ENCODE data around the genes SPATA31A3 and ENTREP1.

- PRO-cap, 4 experiments: peak in 3 of 4 experiments; most common plus-strand start chr9:41644047 (in 1); most common minus-strand start chr9:41643886 (in 3)
- RAMPAGE, long total RNA, 2 experiments: no peak in any of the 2 experiments
- RRBS: no CpG with 5 or more reads among the region's 62 CpGs
Observed at GRCh38 chr9:41643389-41644371, 454.6 kb upstream of the ZNG1F start.

GRCh38 chr9:41648395-41648888 lies 459.3 kb upstream of the ZNG1F start:
- PRO-cap, 4 experiments: peak in 1 of 4 experiments; most common plus-strand start chr9:41648819 (in 1)
- RAMPAGE, long total RNA, 2 experiments: no peak in any of the 2 experiments
- RRBS: no CpG with 5 or more reads among the region's 30 CpGs

DNA sequence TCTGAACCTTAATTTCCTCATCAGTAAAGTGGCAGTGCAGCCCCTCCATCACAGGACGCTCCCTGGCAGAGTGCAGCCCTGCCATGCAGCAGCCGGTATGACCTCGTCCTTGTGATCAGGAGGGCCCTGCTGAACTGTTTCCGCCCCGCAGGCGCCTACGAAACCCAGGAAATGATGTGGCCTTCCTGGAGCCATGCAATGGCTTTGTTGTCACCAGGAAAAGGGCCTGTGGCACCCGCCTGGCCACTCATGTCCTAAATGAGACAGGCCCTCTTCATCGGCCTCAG lies 365.2 kb downstream of the SPATA31A7 start:
- PRO-cap, 4 experiments: no peak in any of the 4 experiments
- RAMPAGE, long total RNA, 2 experiments: no peak in any of the 2 experiments
- RRBS: no CpG with 5 or more reads among the region's 9 CpGs

DNA sequence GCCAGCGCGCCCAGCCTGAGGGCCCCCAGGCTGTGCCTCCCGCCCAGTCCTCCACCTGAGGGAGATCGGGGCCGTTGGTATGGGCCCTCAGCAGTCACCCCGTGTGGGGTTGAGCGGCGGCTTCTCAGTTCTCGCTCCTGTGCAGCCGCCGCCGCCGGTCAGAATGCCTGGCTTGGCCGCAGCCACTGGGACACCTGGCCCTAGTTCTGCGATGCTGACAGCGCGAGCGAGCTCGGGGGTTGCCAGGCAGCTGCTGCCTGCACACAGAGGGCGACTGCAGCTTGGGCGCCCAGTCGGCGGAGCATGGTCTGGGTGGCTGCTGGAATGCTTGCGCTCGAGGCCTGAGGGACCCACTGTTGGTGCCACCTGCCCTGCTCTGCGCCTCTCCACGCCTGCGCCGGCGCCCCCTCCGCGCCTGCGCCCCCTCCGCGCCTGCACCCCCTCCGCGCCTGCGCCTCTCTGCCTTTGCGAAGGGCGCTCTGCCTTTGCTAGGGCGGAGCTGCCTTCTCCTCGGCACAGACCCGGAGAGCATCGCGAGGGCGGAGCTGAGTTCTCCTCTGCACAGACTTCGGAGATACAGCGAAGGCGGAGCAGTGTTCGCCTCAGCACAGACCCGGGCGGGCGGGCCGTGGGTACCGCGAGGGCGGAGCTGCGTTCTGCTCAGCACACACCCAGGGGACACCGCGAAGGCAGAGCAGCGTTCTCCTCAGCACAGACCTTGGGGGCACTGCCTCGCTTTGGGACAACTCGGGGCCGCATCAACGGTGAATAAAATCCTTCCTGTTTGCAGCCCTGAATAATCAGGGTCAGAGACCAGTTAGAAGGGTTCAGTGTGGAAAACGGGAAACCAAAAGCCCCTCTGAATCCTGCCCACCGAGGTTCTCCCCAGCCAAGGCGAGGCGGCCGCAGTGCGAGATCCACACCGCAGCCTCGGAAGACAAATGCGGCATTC lies 1648.4 kb downstream of the SPATA31A7 start:
- PRO-cap, 4 experiments: peak in 4 of 4 experiments; most common plus-strand start position 666 of the sequence (in 2); most common minus-strand start position 378 of the sequence (in 3)
- RAMPAGE, long total RNA, 2 experiments: no peak in any of the 2 experiments
- RRBS: 3% methylated on average over 7 of the region's 74 CpGs

- PRO-cap, 4 experiments: peak in 4 of 4 experiments; most common plus-strand start chr9:62898174 (in 4); most common minus-strand start chr9:62897931 (in 1)
- RAMPAGE, long total RNA, 2 experiments: no peak in any of the 2 experiments
- RRBS: no CpG with 5 or more reads among the region's 58 CpGs
Observed at GRCh38 chr9:62897162-62898474, 1707.8 kb downstream of the SPATA31A7 start.

GRCh38 chr9:63813106-63813507 lies 1471.9 kb downstream of the FOXD4L5 start:
- PRO-cap, 4 experiments: no peak in any of the 4 experiments
- RAMPAGE, long total RNA, 2 experiments: no peak in any of the 2 experiments
- RRBS: 36% methylated on average over 8 of the region's 31 CpGs

DNA sequence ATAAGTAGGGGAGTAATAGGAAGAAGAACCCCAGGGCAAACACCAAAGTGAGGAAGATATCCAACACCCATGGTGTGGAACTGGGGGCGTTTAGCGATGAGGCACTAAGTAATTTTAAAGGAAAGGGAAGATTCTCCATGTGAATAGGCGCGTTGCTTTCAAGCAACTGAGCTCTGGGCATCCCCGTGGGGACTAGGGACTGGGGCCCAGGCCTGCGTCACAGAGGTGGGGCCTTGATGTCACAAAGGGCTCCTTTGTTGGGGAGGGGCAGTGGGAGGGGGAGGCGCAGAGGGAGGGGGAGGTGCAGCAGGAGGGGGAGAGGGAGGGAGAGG lies at the start of gene SPATA31A3:
TSS of gene SPATA31A3 (minus strand) at position 168 of the 332 bp plus-strand sequence.
- PRO-cap, 4 experiments: no peak in any of the 4 experiments
- RAMPAGE, long total RNA, 2 experiments: no peak in any of the 2 experiments
- RRBS: no CpG with 5 or more reads among the region's 7 CpGs

DNA sequence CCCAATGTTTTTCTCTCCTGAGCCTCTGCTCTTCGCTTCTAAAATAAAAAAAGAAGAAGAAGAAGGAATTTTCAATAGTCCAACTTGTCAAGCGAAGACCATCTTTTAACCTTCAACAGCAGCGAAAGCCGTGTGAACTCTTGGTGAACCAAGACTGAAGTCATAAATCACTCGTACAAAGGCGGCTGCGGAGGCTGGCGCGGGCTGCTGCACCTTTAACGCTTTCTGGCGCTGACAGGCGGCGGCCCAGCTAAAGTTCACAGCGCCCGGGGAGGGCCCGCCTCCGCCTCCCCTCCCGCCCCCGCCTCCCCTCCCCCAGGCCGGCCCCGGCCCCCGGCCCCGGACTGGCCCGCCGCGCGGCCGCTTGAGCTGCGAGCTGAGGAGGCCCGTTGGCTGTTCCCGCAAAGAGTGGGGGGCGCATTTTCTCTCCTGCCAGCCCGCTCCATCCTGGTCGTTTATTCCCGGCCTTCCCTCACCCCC lies 147.4 kb upstream of the ANKRD20A1 start:
- PRO-cap, 4 experiments: no peak in any of the 4 experiments
- RAMPAGE, long total RNA, 2 experiments: no peak in any of the 2 experiments
- RRBS: no CpG with 5 or more reads among the region's 35 CpGs

- PRO-cap, 4 experiments: no peak in any of the 4 experiments
- RAMPAGE, long total RNA, 2 experiments: no peak in any of the 2 experiments
- RRBS: no CpG with 5 or more reads among the region's 5 CpGs
Observed at GRCh38 chr9:68714951-68715513, 10.0 kb downstream of the PIP5K1B start.

GRCh38 chr9:68841166-68841444 lies 61.2 kb downstream of the PABIR1 start:
- PRO-cap, 4 experiments: peak in 1 of 4 experiments; most common minus-strand start chr9:68841354 (in 1)
- RAMPAGE, long total RNA, 2 experiments: no peak in any of the 2 experiments
- RRBS: no CpG with 5 or more reads among the region's 2 CpGs

- PRO-cap, 4 experiments: no peak in any of the 4 experiments
- RAMPAGE, long total RNA, 2 experiments: no peak in any of the 2 experiments
- RRBS: no CpG with 5 or more reads among the region's 5 CpGs
Observed at GRCh38 chr9:68895767-68896669, 116.2 kb downstream of the PABIR1 start.

- PRO-cap, 4 experiments: no peak in any of the 4 experiments
- RAMPAGE, long total RNA, 2 experiments: no peak in any of the 2 experiments
- RRBS: no CpG with 5 or more reads among the region's 2 CpGs
Observed at GRCh38 chr9:69019969-69020329, 6.0 kb upstream of the PRKACG start.

GRCh38 chr9:69067790-69068922 lies 32.6 kb downstream of the FXN start:
- PRO-cap, 4 experiments: no peak in any of the 4 experiments
- RAMPAGE, long total RNA, 2 experiments: no peak in any of the 2 experiments
- RRBS: no CpG with 5 or more reads among the region's 17 CpGs

DNA sequence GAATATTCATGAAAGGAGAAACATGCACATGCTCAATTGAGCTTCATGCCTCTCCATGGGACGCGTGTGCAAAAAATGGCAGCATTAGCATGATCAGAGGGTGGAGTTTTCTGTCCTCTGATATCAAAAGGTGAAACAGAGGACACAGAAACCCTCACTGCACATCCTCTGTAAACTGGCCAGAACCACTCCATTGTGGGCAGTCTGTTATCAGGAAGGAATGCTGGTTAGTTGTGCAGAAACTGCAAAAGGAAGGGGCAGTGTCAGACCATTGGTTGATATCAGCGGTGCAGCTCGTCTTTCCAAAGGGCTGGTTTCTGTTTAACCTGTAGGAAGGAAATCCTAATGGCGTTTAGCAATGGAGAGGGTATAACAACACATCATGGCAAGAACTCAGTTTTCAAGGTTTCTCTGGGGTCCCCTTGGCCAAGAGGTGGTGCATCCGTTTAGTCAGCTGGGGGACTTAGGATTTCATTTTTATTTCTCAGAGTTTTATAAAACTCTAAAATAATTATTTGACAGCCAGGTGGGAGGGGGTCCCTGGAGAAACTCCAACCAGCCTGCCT lies 50.4 kb downstream of the FXN start:
- PRO-cap, 4 experiments: no peak in any of the 4 experiments
- RAMPAGE, long total RNA, 2 experiments: no peak in any of the 2 experiments
- RRBS: no CpG with 5 or more reads among the region's 6 CpGs

DNA sequence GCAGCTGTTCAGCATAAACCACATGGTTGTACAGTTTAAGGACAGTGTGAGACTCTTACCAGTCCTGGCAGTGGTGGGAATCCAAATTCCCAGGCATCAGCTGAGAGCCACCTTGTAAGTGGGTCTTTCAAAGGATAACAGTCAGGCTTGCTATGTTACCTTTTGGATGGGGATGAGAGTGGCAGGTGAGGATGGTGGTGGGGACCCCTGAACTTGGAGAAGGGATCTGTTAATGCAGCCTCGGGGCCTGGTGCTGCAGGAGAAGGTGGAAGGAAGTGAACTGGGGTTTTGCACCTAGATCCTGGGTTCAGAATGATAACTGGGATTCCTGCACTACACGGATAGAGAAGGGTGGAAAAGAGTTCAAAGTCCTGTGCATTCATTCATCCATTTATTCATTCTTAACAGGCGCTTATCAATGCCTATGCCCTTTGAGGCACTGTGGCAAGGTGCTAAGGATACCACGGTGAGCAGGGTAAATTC lies 41.8 kb upstream of the TJP2 start:
- PRO-cap, 4 experiments: no peak in any of the 4 experiments
- RAMPAGE, long total RNA, 2 experiments: no peak in any of the 2 experiments
- RRBS: no CpG with 5 or more reads among the region's 4 CpGs

DNA sequence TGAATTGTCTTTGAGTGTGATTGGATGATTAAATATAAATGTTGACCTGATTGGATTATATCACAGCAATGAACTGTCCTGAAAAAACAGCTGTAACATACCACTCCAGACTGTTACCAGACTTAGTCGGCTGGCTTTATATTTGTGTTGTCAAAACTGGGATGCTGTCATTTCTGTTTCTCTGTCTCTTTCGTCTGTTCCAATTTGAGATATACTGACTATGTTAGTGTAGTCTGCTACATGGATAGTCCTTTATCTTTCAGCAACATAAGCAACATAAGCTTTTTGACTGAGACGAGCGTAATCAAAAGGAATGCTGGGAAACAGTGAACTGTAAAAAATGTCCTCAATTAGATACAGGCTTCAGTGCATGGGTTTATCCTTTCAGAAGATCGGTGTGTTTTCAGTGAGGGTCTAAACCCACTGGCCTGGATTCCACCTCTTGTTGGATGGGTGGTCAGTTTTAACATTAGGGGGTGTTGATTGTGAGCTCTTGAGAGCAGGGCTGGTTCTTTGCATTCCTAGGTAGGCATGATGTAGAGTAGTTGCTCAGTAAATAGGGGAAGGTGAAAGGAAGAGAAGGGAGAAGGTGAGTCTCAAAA lies 13.3 kb downstream of the TJP2 start:
- PRO-cap, 4 experiments: no peak in any of the 4 experiments
- RAMPAGE, long total RNA, 2 experiments: no peak in any of the 2 experiments
- RRBS: no CpG with 5 or more reads among the region's 5 CpGs

DNA sequence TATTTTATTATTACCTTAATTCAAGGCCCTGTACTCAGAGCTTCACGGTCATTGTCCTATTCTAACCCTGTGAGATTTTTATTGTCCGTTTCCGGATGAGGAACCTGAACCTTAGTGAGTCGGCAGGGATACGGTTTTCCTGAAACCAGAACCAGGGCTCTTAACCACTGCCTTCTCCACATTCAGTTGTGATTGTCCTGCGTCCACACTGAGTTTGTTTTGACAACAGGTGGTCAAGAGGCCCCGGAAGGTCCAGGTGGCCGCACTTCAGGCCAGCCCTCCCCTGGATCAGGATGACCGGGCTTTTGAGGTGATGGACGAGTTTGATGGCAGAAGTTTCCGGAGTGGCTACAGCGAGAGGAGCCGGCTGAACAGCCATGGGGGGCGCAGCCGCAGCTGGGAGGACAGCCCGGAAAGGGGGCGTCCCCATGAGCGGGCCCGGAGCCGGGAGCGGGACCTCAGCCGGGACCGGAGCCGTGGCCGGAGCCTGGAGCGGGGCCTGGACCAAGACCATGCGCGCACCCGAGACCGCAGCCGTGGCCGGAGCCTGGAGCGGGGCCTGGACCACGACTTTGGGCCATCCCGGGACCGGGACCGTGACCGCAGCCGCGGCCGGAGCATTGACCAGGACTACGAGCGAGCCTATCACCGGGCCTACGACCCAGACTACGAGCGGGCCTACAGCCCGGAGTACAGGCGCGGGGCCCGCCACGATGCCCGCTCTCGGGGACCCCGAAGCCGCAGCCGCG lies 46.8 kb downstream of the TJP2 start:
- PRO-cap, 4 experiments: no peak in any of the 4 experiments
- RAMPAGE, long total RNA, 2 experiments: no peak in any of the 2 experiments
- RRBS: 94% methylated on average over 24 of the region's 58 CpGs

- PRO-cap, 4 experiments: no peak in any of the 4 experiments
- RAMPAGE, long total RNA, 2 experiments: no peak in any of the 2 experiments
- RRBS: no CpG with 5 or more reads among the region's 6 CpGs
Observed at GRCh38 chr9:69247190-69247716, 73.2 kb downstream of the TJP2 start.

DNA sequence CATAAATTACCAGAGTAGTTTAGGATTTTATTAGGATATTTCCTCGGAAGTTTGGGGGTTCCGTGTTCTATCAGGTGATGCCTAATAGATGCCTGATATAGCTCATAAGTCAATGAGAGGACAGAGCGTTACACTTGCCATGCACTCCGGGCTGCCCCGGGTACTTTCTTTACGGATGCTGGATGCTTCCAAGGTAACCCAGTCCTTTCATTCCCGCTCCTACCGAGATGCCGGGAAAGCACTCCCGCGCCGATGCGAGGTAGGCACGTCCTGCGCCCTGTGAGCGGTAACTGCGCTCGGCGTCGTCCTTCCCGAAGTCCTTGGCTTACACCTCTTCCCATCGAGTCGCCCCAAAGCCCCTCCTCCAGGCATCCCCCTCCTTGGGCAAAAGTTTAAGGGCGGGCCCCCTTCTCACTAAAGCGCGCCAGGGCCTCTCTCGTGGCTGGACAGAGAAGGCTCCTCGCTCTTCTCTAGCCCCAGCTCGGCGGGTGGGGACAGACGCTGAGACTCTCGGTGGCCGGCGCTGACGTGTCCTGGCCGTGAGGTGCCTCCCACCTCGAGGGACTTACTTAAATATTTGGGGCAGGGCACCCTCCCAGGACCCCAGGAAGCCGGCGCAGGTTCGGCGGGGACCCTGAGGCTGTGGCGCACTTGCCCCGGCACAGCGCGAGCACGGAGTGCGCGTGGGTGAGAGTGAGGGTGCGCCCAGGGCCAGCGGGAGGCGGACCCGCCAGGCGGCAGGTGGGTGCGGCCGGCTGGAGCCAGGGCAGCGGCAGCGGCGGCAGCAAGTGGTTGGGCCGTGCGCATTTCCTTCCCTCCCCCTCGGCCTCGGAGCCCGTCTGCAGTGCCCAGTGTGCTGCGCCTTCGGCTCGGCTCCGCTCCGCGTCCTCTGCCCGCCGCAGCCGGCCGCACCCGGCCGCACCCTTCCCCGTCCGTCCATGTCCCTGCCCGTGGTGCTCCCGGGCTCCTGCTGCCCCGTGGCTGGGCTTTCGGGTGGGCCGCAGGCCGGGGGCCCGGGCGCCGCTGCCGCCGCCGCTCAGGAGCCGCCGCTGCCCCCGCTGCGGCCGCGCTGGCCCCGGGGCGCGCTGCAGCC lies at the start of gene ENTREP1:
TSS of gene ENTREP1 (plus strand) at position 844 of the 1,093 bp plus-strand sequence.
- PRO-cap, 4 experiments: peak in 4 of 4 experiments; most common plus-strand start position 417 of the sequence (in 2); most common minus-strand start position 674 of the sequence (in 4)
- RAMPAGE, long total RNA, 2 experiments: no peak in any of the 2 experiments
- RRBS: 2% methylated on average over 50 of the region's 98 CpGs

DNA sequence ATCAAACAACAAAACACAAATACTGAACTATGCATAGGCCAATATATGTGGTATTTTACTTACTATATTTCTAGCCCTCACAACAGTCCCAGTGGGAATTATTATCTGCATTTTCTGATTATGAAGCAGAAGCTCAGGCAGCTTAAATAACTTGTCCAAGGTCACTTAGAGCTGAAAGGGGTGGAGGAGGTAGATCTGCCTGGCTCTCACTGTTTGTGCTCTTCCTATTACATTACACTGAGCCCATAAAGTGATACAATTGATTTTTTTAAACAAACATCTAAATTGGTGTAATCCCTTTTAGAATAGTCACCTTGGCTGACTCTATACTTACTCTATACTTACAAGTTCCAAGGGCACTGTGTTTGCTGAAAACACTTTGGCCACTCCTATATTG lies 144.8 kb downstream of the APBA1 start:
- PRO-cap, 4 experiments: no peak in any of the 4 experiments
- RAMPAGE, long total RNA, 2 experiments: no peak in any of the 2 experiments

All from uterus (tissue), 7 donors.